Mononuclear cell (primary cell): ENCODE measurements around the genes PEF1 and CCDC28B.

DNA sequence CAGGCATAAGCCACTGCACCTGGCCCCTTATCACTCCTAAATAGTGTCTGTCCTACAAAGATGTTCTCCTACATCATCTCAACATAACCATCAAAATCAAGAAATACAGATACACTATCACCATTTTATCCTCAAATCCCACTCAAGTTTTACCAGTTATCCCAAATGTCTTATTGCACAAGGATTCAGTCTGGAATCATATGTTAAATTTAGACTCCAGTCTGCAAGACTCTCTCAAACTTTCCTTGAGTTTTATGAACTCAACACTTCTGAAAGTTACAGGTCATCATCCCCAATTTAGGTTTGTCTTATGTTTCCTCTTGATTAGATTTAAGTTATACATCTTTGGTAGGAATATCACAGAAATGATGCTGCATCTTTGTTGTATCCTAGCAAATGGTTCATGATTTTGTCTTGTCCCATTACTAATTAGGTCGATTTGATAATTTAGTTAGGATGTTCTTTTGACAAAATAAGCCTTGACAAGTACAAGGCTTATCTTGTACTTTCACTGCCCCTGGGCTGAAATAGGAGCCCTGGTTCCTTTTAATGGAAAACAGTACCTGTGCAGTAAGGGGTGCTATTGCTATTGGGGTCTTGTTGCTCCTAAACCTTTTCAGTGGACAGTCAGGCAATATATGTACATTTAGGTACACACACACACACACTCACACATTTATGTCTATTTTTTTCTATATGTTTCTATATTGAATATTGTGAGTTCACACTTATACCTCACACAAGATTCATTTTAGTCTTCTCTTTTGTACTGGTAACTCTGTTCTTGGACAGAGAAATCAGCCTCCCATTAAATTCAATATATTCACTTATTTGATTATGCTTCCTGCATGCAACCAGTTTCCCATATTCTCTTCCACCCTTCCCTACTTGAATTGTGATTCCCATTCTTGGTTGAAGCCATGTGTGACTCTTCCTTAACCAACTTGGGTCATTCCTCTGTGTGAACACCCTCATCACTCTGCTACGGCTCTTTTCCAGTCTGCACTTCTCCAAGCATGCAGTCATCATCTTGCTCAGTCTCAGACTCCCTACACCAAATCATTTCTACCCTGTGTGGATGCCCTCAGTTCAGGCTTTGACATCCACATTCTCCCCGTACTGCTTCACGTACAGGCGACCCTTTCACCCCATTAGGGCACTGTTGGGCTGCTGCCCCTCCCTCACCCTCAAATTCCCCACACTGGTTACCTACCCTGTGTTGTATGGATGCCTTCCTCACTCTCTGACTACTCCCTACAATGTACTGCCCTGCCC is 10.6 kb downstream of the SNRNP40 start:
- RRBS, result no CpG with 5 or more reads among the region's 5 CpGs

GRCh38 chr1:31365270-31365750 is 7.6 kb downstream of the FABP3 start:
- RRBS, result no CpG with 5 or more reads among the region's 3 CpGs

- RRBS, result no CpG with 5 or more reads among the region's 19 CpGs
Observed at GRCh38 chr1:31583512-31584773, 7.6 kb downstream of the TINAGL1 start.

GRCh38 chr1:31644126-31644934 is at the start of gene PEF1:
Gene PEF1 (minus strand): TSS chr1:31644876.
- RRBS, result 3% methylated on average over 8 of the region's 52 CpGs

DNA sequence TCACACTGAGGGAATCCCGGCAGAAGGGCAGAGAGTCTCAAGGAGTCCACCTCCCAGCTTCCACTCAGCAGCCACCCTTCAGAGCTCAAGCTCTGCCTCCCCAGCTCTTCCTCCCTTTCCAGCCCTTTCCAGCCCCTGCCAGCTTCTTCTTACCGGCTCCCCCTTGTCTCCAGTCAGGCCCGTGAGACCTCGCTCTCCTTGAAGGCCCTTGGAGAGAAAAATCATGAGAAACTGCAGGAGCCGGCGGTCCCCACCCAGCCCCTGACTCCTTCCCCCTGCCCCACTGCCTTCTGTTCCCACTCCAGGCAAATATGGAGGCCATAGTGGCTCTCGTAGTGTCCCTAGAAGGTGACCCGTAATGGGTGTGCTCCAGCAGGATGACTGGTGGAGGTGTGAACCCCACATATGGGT is 24.0 kb upstream of the PEF1 start:
- RRBS, result 82% methylated on average over 3 of the region's 8 CpGs

DNA sequence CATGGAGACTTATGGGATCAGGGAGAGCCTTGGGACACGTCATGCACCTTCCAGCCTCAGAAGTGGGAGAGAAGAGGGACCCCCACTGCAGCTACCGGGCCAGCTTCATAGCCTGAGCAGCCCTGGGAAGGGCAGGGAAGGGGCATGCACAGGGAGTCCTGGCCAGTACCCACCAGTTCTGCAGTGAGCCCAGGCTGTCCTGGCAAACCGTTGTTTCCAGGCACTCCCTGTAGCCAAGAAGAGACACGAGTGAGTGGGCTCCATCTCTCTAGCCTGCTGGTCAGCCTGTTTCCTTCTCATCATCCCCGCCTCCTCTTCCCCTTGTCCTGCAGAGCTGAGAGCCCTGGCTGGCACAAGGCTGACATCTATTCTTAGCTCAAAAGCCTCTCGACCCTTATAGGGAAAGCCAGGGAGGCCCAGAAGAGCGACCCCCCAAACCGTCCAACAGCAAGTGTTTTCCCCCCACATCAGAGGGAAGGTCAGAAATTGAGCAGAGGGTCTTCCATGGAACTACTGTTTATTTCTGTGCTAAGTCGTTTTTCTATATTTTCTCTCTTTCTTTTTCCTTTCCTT is 28.6 kb downstream of the COL16A1 start:
- RRBS, result no CpG with 5 or more reads among the region's 9 CpGs

DNA sequence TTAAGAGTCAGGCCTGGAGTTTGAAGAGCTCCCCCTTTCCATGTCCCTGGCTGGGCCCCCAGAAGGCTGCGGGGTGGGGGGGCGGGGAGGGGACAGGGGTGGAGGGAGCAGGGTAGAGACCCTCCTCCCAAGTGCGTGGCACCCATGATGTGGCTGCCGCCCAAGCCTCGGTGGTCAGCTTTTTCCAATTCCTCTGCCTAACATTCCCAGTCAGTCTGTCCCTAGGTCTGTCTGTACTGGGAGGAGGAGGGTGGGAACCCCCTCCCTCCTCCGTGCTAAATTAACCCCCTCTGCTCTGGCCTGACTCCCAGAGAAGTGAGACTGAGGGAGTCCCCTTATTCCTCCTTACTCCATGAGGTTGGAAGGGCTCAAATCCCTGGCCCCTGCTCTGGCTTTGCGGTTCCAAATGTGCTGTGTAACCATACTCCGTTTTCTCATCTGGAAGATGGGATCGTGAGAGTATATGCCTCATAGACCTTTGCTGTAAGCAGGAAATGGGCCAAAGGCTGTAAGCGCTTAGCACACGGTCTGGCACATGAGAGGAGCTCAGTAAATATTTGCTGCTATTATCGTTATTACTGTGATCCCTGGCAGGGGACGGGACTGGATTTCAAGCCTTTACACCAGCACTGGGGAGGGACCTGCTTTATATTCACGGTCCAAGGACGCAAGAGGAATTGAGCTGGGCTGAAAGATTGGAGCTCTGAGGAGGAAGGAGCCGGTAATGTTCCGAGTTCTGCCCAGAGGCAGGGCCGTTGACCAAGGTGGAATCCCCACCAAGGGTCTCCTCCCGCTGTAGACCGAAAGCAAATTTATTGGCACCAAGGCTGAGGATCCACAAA is 712 bp upstream of the COL16A1 start:
- RRBS, result no CpG with 5 or more reads among the region's 20 CpGs

DNA sequence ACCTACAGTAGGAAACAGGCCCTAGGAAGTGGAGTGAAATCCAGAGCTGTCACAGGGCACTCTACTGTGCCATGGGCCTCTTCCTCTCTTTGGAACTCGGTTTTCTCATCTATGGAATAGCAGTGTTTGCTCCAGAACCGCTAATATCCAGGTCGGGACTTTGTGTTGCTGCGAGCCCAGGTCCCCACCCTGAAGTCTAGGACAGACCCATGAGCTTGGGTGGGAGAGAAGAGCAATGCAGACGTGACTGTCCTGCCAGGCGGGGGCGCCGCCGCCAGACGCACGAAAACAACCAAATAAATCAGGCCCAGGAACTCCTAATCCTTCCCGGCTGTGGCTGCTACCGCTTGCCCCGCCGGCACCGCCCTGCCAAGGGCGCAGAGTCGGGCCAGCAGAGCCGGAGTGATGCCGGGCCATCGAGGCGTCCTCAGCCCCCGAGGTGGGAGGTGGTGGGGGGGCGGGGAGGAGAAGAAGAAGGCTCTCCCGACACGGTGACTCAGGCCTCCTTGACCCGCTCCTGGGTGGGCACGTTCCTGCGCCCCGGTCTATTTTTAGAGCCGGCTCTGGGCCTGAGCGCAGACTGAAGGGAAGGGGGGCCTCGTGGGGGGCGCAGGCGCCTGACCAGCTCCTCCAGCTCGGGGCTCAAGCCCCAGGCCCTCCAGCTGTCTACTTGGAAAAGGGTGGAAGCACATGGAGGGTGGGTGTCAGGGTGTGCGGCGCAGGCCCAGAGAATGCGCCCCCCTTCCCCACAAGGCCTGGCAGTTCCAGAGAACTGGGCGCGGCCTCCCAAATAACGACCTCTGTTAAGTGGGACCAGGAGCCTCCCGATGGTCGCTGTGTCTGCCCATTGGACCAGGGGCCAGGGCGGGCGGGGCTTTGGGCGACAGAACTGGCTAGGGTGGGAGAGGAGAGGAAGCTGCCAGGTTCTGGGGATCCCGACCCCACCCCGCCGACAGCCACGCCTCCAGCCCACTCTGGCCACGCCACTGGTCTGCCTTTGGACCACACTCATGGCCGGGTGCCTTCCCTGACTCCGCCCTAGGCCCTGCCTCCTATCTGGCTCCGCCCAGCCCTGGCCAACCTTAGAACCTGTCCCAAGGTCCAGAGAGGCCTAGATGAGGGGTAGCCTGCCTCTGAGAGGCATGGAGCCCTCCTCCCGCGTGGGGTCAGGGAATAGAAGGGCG is 10.8 kb upstream of the COL16A1 start:
- RRBS, result 3% methylated on average over 9 of the region's 58 CpGs

DNA sequence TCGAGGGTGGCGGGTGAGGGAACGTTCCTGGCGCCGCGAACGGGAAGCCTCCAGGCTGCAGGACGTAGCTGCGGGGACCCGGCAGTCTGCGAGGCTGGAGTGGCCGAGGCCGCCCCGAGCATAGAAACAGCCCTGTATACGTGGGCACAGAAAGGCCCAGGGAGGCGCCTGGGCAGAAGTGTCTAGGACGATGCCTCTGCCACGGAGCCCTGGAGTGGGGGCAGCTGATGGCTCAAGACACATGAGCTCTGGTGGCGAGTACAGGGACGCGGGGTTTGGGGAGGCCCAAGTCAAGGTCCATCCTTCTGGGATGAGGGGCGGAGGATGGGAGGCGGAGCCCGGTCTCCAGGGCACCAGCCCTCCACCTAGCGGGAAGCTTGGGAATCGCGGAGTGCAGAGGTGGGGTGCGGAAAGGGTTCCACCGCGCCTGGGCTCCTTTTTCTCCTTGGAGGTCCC is 11.7 kb upstream of the COL16A1 start:
- RRBS, result no CpG with 5 or more reads among the region's 30 CpGs

- RRBS, result 86% methylated on average over 23 of the region's 26 CpGs
Observed at GRCh38 chr1:31742768-31743105, 21.4 kb downstream of the ADGRB2 start.

DNA sequence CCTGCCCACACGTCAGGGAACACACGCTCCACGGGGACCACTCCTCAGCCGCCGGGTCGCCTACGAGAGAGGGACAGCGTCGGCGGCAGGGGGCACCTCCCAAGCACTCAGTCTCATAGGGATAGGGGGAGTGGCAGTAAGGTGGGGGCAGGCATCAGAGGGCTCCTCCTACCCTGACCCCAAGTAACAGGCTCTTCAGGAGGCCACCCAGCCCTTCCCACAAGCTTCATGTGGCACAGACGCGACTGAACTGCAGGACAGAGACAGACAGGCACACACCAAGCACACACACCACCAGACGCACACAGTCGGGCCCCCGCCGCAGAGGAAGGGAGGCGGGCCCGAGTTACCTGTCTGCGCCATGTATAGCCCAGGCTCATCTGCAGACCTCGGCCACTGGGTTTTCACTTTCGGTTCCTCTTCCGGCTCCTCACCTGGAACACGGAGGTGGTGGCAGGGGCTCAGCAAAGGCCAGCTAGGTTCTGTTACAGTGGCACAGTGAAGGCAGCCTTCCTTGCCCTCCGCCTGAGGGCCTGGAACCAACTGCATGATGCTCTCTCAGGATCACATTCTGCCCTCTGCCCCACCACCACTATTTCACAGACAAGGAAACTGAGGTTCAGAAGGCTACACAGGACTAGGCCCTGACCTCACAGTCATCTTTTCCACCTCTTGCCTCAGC is 19.7 kb downstream of the ADGRB2 start:
- RRBS, result no CpG with 5 or more reads among the region's 24 CpGs

- RRBS, result no CpG with 5 or more reads among the region's 9 CpGs
Observed at GRCh38 chr1:31746623-31747091, 17.5 kb downstream of the ADGRB2 start.

DNA sequence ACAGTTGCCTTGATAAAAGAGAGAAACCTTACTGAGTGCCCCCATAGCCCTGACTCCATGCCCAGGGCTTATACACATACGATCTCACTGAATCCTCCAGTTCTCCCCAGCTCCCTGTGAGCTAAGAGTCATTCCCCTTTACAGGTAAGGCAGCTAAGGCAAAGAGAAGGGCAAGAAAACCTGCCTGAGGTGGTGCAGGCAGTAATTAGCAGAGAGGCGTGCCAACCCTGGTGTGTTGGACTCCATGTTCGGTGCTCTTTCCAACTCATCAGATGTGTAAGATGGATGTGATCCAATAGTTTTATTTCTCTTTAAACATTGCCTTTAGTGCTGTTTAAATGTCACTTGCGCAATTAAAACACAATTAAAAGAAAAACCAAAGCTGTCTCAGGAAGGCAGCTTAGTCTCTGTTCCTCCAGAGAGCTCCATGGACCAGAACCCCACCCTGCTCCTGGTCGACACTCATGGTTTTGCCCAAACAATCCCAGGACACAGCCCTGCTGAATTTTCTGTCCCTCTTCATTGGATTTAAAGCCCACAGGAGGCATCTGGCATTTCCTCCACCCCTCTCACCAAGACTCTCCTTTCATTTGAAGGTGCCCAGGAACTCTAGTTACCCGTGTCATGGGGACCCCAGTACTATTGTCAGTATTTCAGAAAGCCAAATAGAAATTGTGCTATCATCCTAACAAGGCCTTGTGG is 22.0 kb upstream of the SPOCD1 start:
- RRBS, result no CpG with 5 or more reads among the region's 6 CpGs

- RRBS, result no CpG with 5 or more reads among the region's 3 CpGs
Observed at GRCh38 chr1:32015125-32015448, 1.4 kb downstream of the KHDRBS1 start.

GRCh38 chr1:32108248-32109027 is 582 bp downstream of the KPNA6 start:
- RRBS, result 2% methylated on average over 7 of the region's 33 CpGs

GRCh38 chr1:32200086-32200928 is at the start of gene CCDC28B:
Gene CCDC28B (plus strand): TSS chr1:32200595.
- RRBS, result no CpG with 5 or more reads among the region's 31 CpGs

DNA sequence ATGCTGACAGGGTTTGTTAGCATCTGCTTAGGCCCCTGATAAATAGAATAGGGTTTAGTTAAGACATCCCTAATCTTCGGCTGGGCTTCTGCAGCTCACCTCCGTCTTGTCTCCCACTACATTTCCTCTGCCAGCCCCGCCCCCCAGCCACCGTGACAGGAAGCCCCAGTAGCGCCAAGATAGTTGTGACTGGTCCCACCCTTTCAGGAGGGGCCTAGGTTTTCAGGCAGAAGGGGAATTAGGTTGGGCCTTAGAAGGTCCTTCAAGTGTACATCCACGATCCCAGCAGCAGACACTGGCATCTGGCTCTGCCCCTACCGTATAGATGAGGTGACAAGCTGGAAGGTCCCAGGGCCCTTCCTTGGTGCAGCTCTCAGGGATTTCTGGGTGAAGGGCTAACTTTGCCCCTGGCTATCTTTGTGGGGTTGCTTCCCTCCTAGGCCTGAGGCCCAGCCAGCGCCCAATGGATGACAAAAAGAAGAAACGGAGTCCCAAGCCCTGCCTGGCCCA is 1.1 kb downstream of the CCDC28B start:
- RRBS, result no CpG with 5 or more reads among the region's 9 CpGs

- RRBS, result no CpG with 5 or more reads among the region's 11 CpGs
Observed at GRCh38 chr1:32215841-32216710, 6.1 kb downstream of the TMEM234 start.

- RRBS, result no CpG with 5 or more reads among the region's 5 CpGs
Observed at GRCh38 chr1:32263769-32264216, 12.7 kb downstream of the LCK start.

DNA sequence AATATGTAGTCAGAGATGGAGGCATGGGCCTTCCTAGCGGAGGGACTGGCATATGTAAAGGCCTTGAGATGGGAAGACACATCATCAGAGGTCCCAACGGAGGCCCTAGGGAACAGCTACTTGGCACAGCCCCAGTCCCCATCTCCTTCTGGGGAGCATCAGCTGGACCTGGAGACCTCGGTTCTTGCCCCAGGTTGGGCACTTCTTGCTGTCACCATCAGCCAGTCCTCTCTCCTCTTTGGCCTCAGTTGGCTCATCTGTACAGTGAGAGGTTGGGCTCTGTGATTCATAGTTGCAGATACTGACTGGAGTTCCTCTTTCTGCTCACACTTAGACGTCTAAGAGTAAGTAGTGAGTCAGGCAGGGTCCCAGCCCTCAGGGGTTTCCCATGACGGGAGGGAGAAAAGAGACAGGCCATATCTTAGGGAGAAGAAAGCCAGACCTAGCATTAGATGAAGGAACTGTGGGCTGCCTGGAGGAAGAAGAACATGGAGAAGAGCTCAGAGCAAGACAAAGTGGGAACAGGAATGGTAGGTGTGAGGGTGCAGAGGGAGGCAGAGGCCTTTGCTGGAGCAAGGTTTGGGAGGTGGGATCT is 3.5 kb upstream of the MARCKSL1 start:
- RRBS, result no CpG with 5 or more reads among the region's 5 CpGs